GM12891 (cell line): ENCODE measurements around the gene ARFGAP1.

DNA sequence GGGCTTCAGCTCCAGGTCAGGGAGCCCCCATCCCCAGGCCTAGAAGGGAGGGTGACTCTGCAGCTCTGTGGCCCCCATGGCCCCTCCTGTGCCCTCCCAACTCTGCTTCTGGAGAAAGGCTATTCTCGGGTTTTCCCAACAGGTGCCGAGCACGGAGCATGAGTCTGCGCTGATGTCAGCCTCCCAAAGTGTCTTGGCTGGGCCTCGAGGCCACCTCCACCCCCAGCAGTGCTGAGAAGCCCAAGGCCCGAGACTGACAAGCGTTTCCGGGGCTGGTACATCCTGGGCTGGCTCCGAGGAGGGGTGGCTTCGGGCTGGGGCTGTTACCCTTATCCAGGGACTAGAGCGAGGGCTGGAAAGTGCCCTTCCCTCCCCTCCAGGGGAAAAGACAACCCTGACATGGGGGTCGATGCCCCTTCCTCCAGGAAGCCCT, 60.2 kb upstream of the GATA5 start:
- RRBS: no CpG with 5 or more reads among the region's 12 CpGs

GRCh38 chr20:62539606-62540083, 63.9 kb upstream of the GATA5 start:
- RRBS: no CpG with 5 or more reads among the region's 13 CpGs

- RRBS: no CpG with 5 or more reads among the region's 9 CpGs
Measured at GRCh38 chr20:62559430-62559935, 82.8 kb upstream of the SLCO4A1 start.

GRCh38 chr20:62602930-62603813, 39.1 kb upstream of the SLCO4A1 start:
- RRBS: no CpG with 5 or more reads among the region's 21 CpGs

- RRBS: no CpG with 5 or more reads among the region's 14 CpGs
Measured at GRCh38 chr20:62622838-62623163, 19.5 kb upstream of the SLCO4A1 start.

DNA sequence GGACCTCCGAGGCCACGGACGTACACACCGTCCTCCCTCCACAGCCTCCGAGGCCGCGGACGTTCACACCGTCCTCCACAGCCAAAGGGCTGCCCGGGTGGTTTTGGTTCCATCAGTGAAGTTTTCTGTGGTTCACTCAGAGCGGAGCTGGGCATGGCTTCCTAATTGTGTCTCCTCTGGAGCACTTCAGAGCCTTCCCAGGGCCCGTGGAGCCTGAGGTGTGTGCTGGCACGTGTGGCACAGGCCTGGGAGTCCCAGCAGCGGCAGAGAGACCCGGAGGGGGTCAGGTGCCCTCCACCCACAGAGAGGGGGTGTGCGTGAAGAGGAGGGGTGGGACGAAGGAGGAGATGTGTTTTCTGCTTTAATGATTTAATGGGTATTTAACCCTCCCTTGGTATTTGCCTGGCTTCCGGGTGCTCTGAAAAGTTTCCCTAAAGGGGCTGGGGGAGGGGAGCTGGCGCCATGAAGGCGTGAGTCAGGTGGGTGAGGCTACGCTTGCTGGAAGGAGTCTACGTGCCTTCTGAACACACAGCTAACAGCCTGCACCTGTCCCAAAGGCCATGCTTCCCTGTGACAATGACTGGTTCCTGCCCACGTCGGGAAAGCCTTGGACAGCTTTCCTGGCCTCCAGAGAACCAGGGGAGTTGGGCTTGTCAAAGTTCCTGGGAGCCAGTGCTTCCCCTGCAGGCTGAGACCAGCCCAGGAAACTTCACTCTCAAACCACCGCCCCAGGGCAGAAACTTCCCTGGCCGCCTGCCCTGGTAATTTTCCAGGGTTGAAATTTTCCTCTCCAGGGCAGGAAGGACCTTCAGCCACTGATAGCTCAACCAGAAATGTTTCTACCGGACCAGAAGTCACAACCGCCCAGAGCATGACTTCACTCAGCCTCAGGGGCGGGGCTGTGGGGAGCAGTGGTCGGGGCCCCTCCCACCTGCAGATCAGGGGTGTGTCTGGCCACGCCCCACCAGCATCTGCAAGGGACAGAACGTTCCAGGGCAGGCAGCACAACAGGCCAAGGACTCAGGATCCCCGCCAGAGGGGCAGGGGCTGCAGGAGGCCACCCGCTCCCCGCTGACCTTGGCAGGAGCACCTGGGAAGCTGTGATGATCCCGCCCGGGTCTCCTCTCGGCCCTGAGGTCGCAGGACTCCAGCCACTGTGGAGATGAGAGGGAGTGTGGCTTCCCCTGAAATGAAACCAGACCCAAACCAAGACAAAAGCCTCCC, 18.7 kb upstream of the SLCO4A1 start:
- RRBS: no CpG with 5 or more reads among the region's 39 CpGs

GRCh38 chr20:62815294-62815823, 1.5 kb upstream of the COL9A3 start:
- RRBS: no CpG with 5 or more reads among the region's 13 CpGs

- RRBS: 44% methylated on average over 2 of the region's 13 CpGs
Measured at GRCh38 chr20:62818271-62818881, 1.5 kb downstream of the COL9A3 start.

GRCh38 chr20:62894866-62895290, 31.4 kb downstream of the DIDO1 start:
- RRBS: no CpG with 5 or more reads among the region's 12 CpGs

GRCh38 chr20:62924057-62925347, 1.8 kb downstream of the DIDO1 start:
- RRBS: no CpG with 5 or more reads among the region's 16 CpGs

DNA sequence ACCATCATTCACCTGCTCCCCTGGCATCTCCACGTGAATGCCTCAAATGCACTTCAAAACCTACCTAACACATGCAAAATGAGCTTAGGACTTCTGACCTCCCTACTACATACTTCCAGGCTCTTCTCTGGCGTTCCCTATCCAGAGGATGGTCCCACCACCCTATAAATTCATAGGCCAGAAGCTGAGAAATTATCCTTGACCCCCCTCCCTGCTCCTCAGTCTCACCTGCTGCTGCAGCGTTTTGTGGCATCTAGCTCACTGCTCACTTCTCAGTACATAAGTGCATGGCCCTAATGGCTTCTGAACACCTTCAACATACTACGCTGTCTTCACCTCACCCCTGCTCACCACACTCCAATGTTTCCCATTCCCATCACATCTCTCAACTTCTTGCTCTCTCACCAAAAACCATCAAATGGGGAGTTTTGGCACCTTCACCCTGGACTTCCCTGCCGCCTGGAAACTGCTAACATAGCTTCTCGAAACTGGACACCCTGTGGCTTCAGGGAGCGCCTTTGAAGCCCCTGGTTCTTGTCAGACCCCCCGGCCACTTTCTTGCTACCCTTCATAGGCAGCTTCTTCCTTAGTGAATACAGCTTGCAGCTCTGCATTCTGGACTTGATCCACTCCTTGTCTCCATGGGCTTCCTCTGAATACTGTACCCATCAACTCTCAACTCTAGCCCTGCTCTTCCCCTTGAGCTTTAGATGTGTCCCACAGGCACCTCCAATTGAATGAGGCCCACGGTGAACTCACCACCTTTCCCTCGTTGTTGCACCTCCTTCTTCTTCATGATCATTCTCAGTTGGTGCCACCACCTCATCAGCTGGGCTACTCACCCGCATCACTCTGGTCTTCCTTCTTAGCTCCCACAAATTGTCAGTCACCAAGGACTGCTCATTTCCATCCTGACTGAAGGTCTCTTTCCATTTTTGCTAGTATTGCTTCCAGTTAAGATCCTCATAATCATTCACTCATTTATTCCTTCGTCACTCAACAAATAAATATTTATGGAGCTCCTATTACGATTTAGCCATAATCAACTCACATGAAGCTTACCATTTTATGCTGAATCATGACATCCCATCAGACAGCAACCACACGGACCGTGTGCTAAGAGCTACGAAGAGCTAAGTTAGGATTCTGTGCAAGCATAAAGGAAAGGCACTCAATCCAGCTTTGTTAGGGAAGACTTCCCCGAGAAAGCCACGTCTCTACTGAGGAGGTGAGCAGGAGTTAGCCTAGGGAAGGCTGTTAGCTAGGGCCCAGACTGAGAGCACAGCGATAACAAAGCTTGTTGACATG, 3.2 kb upstream of the GID8 start:
- RRBS: no CpG with 5 or more reads among the region's 19 CpGs

- RRBS: no CpG with 5 or more reads among the region's 21 CpGs
Measured at GRCh38 chr20:62955443-62956299, 3.2 kb downstream of the SLC17A9 start.

DNA sequence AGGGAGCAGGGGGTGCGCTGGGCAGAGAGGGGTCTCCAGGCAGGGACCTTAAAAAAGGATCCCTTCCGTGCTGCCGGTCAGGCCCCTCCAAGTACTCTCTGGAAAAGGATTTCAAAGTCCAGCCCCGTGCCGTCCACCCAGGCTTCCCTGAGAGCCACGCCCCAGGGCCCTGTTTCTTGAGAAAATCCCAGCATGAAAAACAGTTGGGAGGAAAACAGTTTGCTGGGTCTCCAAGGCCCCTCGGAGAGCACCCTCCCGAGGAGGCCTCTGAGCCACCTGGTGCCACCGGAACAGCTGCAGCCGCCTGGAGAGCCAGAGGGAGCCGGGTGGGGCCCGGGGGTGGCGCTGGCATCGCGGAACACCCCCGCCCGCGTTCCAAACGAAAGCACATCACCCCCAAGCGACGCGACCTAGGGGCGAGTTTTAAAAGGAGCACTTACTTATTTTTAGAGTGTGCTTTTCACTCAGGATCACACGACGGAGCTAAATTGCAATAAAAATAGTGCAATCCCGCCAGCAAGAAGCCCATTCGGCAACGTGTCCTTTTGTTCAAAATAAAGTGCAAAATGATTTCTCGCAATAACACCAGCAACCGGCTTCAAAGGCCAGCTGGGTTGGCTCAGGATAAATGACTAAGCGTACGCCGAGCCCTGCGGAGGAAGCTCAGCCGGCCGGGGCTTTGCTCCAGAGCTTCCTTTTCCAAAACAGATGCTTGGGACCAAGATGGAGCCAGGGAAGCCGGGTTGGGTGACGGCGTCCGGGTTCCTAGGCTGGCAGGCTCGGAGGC, 64.2 kb downstream of the YTHDF1 start:
- RRBS: 55% methylated on average over 3 of the region's 41 CpGs

DNA sequence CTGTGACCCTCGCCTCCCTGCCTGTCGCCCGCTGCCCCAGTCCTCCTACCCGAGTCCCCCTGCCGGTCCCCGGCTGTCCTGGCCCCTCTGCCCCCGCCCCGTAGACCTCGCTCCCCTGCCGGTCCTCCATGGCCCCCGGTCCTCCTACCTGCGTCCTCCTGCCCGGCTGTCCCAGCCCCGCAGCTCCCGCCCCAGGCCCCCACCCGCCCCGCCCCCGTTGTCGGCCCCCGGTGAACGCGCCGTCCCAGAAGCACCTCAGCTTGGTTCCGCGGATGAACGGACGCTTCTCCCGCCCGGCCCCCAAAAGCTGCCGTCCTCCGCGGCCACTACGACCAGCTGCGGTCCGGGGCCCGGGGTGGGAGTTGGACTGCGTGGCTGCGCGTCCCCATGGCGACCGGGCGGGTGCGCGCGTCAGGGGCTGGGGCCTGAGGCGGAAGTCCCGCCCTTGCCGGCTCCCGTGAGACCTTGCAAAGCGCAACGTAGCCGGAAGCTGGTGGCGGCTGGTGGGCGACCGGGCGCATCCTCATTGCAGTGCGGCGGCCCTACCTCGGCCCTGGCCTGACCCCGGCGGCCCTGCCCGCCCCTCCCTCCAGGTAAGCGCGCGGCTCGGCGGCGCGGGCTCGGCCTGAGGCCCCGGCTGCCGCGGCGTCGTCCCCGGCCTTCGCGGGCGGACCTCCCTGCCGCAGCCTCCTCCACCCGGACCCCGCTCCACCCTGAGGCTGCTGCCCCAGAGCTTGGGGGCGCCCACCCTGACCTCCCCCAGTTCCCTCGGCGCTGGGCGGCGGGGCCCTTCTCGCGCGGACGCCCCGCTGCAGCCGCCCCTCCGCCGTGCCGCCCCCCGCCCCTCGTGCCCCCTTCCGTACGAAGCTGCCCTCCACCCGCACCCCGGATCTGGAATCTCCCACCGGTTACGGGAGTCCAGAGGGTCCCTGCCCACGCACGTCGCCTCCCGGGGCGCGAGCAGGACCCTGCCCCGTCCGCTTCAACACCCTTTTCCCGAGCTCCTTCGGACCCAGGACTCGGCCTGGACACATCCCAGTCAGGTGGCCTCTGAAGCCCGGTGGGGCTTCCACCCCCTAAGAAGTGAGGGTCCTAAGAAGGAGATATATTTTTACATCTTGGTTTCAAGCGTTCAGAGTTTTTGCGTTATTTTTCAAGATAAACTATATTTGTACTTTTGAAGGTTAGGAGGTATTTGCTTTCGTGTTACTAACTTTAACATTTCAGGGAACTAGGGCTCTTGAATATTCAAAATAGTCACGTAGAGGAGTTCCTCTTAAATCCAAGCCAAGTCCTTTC, at the start of gene ARFGAP1:
ARFGAP1 (plus strand) TSS at position 486 of the 1,299 bp plus-strand sequence.
- RRBS: 2% methylated on average over 65 of the region's 120 CpGs

DNA sequence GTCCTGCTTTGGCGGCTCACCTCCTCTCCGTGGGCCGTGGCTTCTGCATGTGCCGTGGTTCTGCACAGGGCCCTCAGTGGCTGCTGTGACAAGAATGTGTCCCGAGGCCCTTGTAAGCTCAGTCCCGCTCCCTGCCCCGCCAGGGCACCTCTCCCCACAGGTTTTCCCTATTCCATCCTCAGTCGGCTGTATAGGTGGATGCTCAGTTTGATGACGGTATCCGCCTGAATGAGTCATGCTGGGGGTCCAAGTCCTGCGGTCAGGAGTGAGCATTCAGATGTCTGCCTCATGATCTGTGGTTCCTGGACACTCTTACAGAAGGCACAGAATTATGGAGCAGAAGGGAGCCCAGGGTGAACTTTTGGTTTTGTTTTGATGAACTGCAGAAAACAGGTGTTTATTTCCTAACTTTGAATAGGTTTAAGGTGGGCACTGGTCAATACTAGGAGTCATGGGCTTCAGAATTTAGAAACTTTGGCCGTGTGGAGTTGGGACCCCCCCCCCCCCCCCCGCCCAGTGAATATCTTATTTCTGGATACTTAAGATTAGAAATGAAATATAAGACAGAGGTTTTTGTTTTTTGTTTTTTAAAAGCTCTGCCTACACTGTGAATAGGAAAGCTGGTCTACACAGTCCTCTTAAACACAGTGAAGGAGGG, 1.3 kb downstream of the ARFGAP1 start:
- RRBS: no CpG with 5 or more reads among the region's 13 CpGs

- RRBS: no CpG with 5 or more reads among the region's 16 CpGs
Measured at GRCh38 chr20:63283797-63284088, 9.2 kb upstream of the COL20A1 start.

DNA sequence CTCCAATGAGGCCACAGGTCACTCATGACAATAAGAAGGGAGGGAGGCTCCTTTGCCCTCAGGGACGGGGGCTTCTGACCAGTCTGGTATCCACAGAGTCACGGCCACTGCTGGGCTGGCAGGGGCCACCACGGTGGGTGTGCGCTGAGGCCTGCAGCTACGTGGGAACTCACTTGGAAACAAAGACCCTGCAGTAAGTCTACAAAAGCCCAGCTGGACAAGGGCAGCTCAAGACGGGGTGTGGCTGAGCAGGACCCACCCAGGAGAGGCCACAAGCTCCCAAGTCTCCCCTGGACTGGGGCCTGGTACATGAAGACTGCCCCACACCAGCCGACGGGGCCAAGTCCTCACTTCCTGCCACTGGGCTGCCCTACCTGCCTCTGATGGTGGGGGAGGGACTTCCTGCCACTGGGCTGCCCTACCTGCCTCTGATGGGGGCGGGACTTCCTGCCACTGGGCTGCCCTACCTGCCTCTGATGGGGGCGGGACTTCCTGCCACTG, 48.3 kb upstream of the CHRNA4 start:
- RRBS: no CpG with 5 or more reads among the region's 10 CpGs

DNA sequence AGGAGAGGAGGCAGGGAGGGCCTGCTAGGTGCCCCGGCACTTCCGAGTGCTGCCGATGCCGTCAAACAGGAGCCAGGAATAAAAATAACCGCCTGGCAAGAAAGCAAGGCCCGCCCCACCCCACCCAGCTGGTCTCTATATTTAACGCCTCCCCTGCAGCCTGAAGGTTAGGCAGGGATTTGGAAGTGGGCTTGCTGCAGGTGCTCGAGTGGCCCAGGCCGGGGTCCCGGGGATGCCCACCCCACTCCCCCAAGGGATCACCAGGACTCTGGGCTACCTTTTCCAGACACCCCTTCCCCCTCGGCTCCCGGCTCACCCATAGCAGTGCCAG, 1.6 kb upstream of the EEF1A2 start:
- RRBS: 92% methylated on average over 3 of the region's 12 CpGs

GRCh38 chr20:63567777-63568331, 6.2 kb downstream of the HELZ2 start:
- RRBS: 3% methylated on average over 5 of the region's 16 CpGs

DNA sequence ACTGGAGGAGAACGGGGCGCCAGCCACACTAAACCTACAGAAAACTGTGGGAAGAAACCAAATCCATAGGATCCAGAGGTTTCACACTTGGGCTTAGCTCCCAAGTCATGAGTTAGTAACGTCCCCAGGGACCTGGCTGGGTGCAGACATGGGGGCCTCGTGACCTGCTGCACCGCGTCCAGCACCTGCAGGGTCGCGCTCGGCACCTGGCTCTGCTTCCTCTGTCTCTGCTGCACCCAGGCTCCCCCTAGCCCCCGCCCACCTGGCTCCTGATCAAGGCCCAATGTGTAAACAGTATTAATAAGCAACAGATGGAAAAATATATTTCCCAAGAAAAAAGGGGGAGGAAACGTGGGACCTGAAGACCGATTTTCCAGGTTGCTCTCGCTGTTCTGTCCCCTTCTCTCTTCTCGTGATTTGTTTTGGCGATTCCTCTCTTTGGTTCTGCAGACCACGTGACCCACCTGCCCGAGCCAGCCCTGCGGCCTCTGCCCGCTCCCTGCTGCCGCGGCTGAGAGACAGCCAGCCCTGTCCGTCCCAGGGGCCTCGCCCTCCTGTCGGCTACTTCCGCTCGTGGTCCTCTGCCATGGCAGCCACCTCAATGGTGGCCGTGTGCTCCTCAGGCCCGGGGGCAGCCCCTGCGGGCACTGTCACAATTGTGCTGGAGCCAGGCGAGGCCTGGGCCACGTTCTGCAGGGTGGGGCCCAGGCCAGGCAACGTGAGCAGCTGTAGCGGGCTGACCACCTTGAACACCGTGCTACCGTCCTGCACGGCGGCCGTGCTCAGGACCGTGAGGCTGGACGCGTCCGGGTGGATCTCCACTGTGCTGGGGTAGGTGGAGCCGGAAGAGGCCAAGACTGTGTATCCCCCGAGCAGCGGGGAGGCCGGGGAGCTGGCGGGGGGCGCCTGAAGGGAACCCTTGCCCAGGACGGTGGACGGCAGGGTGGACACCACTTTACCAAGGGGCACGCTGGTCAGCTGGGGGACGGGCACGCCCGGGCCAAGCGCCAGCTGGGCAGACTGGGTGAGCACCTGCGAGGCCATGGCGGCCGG, 15.8 kb upstream of the HELZ2 start:
- RRBS: 95% methylated on average over 5 of the region's 58 CpGs